Renal cortical epithelial cell (primary cell): Measurements from ENCODE around the genes METAP2, ELK3, CDK17 and CFAP54.

DNA sequence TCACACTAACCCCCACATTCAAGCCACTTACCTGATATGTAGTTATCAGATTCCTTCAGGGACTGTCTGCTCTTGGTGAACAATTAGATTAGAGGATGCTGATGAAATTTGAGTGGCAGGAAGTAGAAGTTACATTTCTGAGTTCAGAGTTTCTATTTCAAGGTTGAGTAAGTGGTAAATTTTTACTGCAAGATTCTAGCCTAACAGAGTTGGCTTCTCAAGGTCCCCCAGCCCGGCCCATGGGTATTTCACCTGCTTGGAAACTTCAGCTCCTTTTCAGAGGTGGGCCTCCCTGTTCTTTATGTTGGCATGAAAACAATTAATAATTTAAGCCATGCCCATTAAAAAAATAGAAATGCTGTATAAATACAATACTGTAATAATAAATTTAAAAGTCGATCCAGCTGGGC lies 56.5 kb downstream of the PLXNC1 start:
- RRBS: no CpG with 5 or more reads among the region's 2 CpGs

DNA sequence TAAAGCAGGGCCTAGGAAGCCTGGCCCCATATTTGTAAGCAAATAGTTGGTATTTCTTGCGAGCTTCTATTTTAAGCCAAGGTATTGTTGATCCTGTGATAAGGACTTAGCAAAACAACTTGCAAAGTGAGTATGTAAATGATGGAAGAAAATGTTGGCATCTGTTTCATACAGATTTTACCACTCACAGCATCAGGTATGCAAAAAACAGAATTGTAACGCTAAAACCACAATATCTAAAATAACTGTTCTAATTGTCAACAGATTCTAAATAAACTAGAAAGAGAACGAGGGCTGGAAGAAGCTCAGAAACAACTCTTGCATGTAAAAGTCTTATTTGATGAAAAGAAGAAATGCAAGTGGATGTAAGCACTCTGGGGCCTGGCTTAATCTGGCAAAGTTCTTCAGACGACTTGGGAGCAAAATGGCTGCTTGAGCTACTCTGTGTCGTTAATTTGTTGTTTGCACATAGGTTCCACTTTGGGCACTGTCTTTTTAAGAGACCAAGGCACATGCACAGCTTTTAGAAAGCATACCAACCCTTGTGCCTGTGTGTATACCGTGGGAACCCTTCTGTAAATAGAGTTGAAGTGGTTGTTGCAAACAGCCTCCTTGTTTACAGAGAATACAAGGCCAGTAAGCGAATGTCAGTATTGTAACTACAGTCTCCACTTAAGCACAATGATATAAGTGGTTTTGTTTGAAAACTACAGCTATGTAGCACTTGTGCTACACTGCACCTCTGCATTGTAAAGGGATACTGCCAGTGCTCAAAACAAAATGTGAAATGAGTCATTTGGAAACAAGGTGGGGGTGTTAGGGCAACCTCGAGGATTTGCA lies 154.5 kb downstream of the CEP83 start:
- RRBS: no CpG with 5 or more reads among the region's 8 CpGs

DNA sequence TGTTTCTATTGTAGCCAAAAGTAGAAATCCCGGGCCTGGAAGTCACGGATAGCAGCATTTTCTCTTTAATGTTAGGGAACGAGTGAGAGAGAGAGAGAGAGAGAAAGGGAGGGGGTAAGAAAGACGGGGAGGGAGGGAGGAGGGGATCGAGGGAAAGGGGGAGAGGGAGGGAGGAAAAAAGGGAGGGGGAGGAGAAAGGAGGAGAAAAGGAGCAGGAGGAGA lies 34.8 kb downstream of the CEP83 start:
- RRBS: no CpG with 5 or more reads among the region's 5 CpGs

- RRBS: no CpG with 5 or more reads among the region's 1 CpG
These were observed 51.8 kb upstream of the CEP83 start for GRCh38 chr12:94511426-94511825.

GRCh38 chr12:95131999-95132433 lies 58.6 kb upstream of the NR2C1 start:
- RRBS: no CpG with 5 or more reads among the region's 4 CpGs

- RRBS: no CpG with 5 or more reads among the region's 5 CpGs
These were observed 8.1 kb downstream of the VEZT start for GRCh38 chr12:95225509-95226274.

DNA sequence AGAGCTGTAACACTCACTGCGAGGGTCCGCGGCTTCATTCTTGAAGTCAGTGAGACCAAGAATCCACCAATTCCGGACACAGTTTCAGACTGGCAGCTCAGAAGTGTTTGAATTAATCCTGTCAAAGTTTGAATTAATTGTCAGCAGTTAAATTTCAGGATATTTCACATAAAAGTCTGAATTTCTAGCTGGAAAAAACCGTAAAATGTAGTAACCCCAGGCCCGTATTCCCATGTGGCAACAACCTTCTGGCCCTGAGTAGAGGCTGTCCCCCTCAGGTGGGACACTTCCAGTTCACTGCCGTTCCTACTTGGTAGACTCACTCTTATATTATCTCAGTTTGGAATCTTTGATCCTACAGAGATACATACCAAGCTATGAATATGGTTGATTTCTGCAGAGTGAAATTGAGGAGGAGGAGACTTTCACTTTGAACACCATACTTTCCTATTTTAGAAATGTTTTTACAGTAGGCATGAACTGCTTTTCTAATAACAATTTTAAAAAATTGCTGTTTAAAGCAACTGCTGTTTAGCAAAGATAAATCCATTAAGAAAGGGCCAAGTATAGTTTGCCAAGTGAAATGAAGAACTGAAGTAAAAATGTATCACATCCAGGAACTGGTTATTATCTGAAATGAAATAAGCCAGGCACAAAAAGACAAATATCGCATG lies 93.0 kb upstream of the METAP2 start:
- RRBS: no CpG with 5 or more reads among the region's 8 CpGs

- RRBS: no CpG with 5 or more reads among the region's 5 CpGs
These were observed 88.2 kb upstream of the METAP2 start for GRCh38 chr12:95385718-95386235.

DNA sequence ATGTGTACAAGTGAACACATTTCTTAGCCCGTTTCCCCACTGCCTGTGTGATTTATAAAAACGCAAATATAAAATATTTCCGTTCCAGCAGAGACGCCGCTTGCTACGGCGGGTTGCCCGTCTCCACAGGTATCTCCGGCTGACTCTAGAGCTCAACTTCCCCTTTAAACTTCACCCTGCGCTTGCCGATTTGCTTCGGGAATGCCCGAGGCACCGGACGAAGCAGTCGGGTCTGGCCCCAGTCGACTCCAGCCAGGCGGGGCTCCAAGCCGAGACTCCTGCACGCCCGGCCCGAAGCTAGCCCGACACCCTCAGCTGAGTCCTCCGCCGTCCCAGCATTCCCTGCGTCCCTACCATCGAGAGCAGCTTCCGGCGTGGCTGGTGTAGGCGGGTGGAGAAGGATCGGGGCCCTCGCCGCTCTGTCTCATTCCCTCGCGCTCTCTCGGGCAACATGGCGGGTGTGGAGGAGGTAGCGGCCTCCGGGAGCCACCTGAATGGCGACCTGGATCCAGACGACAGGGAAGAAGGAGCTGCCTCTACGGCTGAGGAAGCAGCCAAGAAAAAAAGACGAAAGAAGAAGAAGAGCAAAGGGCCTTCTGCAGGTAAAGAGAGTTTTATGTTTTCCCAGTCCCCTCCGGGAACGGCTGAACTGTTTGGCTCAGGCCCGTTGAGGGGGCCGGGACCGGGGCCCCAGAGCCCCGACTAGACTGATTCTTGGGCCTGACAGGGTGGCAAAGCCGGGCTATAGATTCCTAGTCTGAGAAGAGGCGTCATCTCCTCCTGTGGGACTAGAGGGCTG lies at the start of gene METAP2:
METAP2 (plus strand) TSS at position 424 of the 799 bp plus-strand sequence.
- RRBS: 2% methylated on average over 23 of the region's 51 CpGs

DNA sequence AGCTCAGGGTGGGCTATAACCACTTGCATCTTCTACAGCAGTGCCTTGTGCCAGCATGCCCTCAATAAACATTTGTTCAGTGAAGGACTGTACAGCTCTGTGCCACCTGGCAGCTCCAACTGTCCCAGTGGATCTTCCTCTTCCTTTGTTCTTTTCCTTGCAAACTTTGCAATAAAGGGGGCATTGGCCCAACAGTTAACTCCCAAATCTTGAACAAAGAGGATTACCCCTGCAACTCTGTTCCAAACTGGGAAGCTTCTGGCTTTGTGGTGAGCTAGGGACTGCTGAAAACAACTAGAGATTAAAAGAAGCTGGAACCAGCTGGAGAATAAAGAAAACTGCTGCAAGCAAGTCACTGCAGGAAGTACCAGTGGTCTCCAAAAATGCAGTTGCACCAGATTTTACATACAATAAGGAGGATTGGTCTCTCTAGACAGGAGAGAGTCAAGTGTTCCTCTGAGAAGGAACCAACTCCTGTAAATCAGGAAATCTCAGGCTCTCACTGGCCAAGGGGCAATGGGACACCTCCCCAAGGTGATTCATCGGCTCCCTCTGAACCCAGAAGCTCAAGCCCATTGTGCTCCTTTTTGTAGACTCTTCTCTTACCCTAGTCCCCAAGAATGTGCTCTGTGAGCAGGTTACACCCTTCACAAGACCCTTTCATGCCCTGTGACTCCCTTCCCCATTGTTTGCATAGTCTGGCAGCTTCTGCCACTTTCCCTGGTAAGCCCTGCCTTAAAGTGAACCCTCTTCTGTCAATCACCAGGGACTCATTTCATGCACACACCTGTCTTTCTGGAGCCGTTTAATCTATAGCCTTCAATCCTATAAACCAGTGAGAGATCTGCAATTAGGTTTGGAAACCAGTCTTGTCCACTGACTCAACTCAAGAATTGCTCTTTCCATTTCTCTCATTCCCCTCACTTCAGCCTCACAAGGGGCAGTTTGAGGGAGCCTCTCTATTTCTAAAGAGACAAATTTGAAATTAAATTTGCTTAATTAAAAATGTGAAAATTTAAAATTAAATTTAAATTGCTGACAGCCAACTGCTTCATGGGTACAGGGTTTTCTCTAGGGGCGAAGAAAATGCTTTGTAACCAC lies 38.0 kb upstream of the LTA4H start:
- RRBS: no CpG with 5 or more reads among the region's 3 CpGs

DNA sequence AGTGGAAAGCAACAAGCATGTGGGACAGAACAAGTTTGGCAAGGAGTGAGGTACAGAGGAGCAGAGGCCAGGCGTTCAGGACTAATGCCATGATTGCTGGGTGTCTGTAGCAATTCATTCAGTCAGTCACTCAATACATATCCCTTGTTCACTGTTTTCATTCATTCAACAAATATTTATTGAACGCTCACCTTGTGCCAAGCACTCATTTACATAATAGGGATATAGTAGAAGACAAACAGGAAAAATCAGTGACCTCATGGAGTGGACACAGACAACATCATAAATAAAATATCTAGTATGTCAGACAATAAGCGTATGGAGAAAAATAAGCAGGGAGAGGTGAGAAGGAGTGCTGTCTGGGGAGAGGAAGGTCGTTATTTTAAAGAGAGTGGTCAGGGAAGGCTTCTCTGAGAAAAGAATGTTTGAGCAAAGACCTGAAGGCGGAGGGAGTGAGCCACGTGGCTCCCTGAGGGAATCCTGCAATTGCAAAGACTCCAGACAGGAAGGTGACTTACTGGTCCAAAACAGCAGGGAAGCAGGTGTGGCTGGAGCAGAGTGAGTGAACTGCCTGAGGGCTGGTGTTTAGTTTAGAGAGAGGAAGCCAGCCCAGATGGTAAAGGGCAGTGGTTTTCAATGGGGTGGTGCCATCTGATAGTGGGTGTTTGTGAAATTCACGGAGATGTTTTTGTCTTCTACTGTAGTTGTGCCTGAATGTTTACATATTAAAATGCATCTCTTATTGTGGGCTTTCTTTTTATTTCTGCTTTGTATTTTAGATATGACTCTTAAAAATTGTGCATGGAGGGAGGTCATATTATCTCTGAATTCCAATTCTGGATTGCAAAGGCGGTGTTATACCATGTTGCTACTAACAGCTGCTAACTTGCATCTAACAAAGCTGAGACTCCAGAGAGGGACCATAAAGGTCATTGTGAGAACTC lies 58.8 kb upstream of the LTA4H start:
- RRBS: no CpG with 5 or more reads among the region's 8 CpGs

DNA sequence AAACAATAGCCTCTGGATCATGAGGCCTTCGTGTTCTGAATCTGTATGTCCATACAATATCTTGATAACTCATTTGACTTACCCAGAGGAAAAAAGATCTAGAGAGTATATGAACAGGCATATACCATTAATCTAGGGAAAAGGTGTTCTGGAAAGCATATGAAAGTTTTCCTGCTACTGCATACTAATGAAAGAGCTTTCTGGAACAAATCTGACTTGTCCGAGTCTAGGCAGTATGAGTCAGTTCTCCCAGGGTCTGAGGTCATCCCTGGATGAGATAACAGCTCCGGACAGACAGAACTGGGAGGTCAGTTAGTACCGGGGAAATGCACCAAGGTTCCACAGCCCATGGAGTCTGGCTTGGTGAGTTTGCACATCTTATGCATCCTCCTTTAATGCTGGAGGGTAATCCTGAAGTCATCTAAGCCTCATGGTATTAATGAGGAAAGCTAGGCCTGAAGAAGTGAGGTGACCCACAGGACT lies 52.7 kb upstream of the ELK3 start:
- RRBS: no CpG with 5 or more reads among the region's 4 CpGs

- RRBS: no CpG with 5 or more reads among the region's 8 CpGs
These were observed 28.8 kb upstream of the ELK3 start for GRCh38 chr12:96165322-96165894.

DNA sequence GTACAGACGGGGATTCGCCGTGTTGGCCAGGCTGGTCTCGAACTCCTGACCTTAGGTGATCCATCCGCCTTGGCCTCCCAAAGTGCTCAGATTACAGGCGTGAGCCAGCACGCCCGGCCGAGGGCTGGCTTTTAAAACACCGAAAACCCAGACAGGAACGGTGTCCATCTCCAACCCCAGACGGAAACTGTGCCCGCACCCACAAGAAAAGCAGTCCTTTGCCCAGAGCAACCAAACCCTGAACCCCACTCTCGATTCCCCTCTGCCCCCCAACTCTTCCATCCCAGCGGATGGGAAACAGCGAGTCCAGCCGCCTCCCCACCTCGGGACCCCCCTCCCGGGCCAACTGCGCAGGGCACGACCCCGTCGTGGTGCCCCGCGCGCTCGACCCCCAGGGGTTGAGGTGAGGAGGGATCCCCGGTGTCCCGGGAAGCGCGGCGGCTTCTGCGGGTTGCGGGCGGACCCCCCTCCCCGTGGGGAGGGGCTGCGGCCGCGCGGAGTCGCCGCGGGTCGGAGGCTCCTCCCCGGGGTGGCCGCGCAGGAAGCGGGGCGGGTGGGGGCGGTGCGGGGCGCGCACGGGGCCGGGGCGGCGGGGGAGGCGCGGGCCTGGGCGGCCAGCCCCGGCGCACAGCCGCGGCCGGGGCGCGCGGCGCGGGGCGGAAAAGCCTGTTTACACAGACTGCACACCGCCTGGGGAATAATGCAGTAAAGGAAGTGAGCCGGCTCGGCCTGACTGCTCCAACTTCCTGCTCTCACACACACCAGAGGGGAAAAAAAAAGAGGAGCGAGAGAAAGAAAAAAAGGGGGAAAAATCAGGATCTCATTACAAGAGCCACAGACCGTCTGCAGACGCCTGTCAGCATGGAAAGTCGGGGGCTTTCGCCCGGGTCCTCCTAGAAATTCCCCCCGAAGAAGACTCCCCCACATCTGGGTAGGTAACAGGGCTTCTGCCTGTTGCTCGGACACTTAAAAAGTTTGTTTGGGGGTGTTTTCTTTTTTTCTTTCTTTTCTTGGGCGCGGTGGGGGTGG lies at the start of gene ELK3:
ELK3 (plus strand) TSS at position 601 of the 1,029 bp plus-strand sequence.
- RRBS: 1% methylated on average over 40 of the region's 84 CpGs

GRCh38 chr12:96278498-96279429 lies 84.6 kb downstream of the ELK3 start:
- RRBS: no CpG with 5 or more reads among the region's 6 CpGs

DNA sequence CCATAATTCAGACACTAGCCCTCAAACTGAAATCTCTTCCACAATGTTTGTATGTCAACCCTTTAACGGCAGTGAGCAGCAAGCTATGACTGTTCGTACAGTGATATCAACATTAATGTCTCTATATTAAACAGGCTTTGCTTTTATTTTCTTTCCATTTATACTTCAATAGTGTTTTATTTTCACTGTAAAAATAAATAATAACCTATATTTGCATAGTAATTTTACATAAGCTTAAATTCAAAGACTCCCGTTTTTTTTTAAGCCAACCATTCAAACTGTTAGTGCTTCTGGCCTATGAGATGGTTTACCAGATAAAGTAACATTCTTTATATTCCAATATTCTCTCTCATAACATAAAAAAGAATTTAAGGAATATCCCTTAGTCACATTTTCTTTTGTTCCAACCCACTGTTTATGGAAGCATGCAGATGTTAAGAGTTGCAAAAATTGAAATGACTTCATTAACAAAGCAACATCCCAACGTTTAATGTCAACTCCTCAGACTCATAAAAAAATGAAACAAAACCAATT lies 2.3 kb downstream of the CDK17 start:
- RRBS: no CpG with 5 or more reads among the region's 4 CpGs

DNA sequence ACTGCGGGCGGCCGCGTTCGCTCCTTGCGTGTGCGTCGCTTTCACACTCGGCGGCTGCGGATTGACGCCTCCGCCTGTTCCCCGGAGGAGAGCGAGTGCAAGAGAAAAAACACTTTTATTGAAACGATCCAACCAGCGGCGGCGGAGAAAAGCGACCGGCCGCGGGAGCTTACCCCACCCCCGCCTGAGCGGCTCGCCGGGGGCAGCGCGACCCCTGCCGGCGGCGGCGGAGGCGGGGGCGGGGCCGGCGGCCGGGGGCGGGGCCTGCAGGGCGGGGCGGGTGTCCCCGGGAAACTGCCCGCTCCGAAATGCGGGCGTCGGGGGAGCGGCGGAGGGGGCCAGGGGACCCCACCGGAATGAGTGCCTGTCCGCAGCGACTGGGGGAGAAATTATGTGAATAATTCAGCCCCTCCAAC lies at the start of gene CDK17:
CDK17 (minus strand) TSS at position 63 of the 416 bp plus-strand sequence.
- RRBS: 2% methylated on average over 27 of the region's 52 CpGs

GRCh38 chr12:96489253-96490404 lies at the start of gene CFAP54:
Gene CFAP54 (plus strand): TSS chr12:96489577.
- RRBS: 2% methylated on average over 14 of the region's 62 CpGs

GRCh38 chr12:96985384-96986531 lies 78.7 kb downstream of the NEDD1 start:
- RRBS: 7% methylated on average over 11 of the region's 62 CpGs

DNA sequence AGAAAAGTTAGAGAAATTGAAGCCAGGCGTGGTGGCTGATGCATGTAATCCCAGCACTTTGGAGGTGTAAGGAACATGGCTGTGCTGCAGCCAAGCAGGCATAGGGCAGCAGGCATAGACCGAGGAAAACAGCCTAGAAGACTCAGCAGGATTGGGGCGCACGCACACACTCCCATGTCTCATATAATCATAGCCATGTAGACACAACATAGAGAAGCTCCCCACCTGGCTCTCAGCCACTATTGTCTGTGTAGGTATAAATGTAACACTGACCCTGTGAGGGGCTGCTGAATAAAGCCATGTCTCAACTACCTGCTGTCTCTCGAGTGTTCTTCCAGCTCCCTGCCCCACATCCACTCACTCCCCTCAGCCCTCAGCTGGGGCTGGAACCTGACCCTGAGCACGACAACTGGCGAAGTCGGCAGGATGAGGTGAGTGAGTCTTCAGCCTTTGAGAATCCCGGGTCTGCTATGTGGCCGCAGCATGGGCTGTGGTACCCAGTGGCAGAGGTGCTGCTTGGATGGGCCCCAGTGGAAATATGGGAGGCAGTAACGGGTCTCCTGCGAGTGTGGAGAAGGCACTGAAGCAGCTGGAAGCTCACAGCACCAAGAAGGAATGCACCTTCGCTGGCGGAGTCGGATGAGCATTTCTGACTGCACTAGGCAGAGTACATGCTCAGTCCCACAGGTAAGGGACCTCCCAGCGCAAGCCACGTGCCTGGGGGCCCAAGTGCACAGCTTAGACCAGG lies 95.7 kb upstream of the TMPO start:
- RRBS: no CpG with 5 or more reads among the region's 17 CpGs